ENCODE data around the gene SMOC1.

- CAGE, long polyA plus RNA = no peak
- RRBS = no CpG with 5 or more reads among the region's 31 CpGs
These were observed 601 bp downstream of the ZFP36L1 start for GRCh38 chr14:68792154-68792777.

DNA sequence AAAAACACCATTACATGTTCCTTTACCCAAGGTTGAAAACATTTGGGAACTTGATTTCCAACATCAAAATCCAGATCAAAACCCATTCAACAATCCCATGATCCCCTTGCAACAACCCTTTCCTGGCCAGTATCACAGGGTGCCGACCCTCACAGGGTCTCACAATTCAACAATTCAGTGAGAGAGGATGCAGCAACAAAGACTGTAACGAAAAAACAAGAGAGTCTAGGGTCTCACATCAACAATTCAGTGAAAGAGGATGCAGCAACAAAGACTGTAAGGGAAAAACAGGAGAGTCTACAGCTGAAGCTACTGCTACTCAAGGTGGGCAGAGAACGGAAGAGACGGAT, 22.5 kb upstream of the ZFP36L1 start:
- CAGE, long polyA plus RNA = no peak
- RRBS = no CpG with 5 or more reads among the region's 4 CpGs

GRCh38 chr14:68889659-68890031, 89.5 kb downstream of the ACTN1 start:
- CAGE, long polyA plus RNA = no peak
- RRBS = no CpG with 5 or more reads among the region's 5 CpGs

DNA sequence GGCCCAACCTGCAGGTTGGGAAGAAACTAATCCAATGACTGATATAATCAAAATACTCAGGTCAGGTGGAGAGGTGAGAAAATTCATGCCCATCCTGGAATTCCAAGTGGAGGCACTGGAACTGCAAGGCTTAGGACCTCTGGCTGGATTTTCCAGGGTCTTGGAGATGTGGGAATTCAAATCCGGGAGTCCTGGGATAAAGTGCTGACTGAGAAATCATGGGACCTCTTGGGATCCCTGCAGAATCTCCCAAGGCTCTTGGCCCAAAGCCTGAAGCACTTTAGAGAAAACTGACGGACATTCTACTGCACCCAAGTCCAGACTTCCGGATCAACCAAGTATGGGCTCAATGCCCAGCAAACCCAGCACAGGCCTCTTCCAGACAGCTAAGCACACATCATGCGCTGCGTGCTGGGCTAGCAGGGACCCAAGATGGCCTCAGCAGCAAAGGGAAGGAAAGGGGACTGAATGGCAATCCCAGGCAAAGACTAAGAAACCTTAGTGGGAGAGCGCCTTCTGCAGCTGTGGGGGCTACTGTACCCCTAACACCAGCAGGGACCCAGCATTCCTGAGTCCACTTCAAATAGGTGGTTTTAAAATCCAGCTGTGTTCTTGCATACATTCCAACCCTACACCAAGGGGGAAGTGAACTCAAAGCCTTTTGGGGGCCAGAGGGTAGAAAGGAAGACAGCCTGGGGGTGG, 84.9 kb downstream of the ACTN1 start:
- CAGE, long polyA plus RNA = no peak
- RRBS = no CpG with 5 or more reads among the region's 6 CpGs

DNA sequence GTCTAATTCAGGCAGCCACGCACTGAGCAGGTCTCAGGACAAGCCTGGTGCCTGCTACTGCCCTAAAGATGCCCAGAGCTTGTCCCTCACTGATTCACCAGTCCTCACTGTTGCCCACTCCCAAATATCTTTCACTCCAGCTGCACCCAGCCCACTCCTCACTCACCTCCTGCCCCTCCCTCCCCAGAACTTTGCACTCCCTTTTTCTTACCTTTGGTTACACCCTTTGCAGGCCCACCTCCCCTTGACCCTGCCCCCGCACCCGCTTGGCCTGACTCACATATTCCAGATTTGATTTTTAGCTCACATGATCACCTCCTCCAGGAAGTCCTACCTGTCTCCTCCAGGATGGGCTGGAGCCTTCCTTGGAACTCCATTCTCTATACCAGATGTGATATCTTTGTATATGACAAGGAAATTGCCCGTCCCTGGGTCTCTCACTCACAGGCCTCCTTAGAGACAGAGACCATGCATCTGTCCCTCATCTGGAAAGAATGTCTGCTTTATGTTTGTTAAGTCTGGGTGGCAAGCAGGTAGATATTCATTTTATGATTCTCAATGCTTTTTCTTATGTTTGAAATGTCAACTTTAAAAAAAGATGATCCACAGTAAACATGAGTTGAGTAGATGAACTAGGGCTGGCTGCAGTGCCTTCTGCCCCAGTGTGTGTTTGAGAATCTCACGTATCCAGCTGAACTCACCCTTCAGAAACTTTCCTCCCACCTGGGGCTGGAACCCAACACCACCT, 16.1 kb downstream of the ACTN1 start:
- CAGE, long polyA plus RNA = no peak
- RRBS = no CpG with 5 or more reads among the region's 5 CpGs

GRCh38 chr14:68964778-68965251, 14.3 kb downstream of the ACTN1 start:
- CAGE, long polyA plus RNA = no peak
- RRBS = no CpG with 5 or more reads among the region's 6 CpGs

GRCh38 chr14:69445921-69446472, 38.5 kb upstream of the PLEKHD1 start:
- CAGE, long polyA plus RNA = no peak
- RRBS = no CpG with 5 or more reads among the region's 2 CpGs

- CAGE, long polyA plus RNA = no peak
- RRBS = no CpG with 5 or more reads among the region's 26 CpGs
These were observed 1.1 kb downstream of the CCDC177 start for GRCh38 chr14:69573552-69574079.

- CAGE, long polyA plus RNA = no peak
- RRBS = no CpG with 5 or more reads among the region's 3 CpGs
These were observed 26.0 kb downstream of the SUSD6 start for GRCh38 chr14:69637353-69637788.

DNA sequence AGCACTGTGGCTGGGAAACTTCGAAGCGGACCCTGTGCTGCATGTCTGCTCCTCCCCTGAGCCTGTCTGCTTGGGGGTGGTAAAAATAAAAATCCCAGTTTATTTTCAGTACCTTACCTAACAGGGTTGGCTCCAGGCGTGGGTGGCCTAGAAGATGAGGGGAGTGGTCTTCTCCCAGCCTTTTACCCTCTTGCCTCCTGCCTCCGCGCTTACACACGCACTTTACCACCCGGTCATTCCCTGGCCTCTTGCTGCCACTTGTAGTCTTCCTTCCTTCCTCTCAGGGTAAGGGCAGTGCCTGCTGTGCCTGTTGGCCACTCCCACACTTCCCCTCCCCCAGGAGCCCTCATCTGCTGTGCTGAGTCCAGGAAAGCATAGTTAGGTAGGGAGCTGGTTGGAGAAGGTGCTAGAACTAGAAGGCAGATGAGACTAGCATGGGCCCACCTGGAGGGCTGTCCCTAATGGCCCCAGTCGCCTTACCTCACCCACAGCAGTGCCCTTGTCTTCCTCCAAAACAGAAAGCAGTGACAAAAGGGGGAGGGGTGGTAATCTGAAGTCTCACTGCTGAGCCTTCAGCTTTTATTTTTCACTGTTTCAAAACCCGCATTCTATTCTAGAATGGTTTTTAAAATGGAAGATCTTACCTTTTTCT, 54.3 kb upstream of the SRSF5 start:
- CAGE, long polyA plus RNA = no peak
- RRBS = no CpG with 5 or more reads among the region's 9 CpGs

DNA sequence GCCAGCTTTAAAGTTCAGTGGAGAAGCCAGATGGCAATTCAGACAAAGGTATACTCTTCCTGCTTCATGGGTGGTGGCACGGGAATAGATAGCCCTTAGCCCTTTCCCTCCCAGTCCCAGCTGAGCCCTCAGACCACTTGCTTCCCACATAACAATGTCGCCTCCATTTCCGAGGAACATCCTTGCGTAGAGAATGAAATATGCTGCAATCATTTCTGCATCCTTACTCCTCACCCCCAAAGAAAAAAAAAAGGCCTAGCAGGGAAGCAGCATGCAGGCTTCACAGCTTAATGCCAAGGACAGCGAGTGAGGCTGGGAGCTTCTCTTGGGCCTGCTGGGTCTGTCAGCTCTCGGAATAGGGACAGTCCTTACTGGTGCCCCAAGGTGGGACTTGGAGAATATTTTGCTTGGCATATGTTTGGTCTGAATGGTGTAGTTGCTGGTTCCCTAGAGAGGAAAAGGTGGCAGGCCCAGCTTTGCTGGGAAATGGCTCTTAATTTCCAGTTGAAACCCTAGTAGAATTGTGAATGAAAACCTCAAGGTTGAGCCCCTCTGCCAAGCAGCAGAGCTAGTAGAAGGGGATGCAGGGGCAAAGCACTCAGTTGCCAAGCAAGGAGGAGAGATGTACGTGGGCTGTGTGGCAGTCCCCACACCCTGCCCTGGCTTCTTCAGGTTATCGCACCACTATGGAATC, 52.6 kb upstream of the SRSF5 start:
- CAGE, long polyA plus RNA = no peak
- RRBS = no CpG with 5 or more reads among the region's 8 CpGs

GRCh38 chr14:69770797-69771852, 4.2 kb downstream of the SRSF5 start:
- CAGE, long polyA plus RNA = no peak
- RRBS = 94% methylated on average over 10 of the region's 17 CpGs

DNA sequence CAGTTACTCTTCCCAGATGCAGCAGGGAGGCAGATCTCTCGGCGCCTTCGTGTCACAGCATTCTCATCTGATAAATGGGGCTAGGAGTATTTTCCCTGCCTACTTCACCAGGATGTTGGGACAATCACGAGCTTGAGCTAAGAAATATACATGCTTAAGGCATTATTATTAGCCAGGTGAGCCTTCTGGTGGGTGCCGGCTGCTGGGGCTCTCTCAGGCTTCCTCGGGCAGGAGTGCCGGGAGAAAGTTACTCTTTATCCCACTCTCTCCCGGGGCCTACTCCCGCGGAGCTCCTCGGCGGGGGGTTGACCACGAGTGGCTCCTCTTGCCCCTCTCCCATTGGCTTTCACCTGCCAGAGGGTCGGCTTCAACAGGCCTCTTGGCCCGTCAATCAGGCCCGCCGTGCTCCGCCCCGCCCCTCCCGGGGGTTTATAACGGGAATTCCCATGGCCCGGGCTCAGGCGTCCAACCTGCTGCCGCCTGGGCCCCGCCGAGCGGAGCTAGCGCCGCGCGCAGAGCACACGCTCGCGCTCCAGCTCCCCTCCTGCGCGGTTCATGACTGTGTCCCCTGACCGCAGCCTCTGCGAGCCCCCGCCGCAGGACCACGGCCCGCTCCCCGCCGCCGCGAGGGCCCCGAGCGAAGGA, at the start of gene SMOC1:
Gene SMOC1, plus strand, starts transcription at position 460 of the 645 bp plus-strand sequence.
- CAGE, long polyA plus RNA = no peak
- RRBS = no CpG with 5 or more reads among the region's 48 CpGs

GRCh38 chr14:69980738-69981265, 101.6 kb downstream of the SMOC1 start:
- CAGE, long polyA plus RNA = no peak
- RRBS = 20% methylated on average over 2 of the region's 8 CpGs

DNA sequence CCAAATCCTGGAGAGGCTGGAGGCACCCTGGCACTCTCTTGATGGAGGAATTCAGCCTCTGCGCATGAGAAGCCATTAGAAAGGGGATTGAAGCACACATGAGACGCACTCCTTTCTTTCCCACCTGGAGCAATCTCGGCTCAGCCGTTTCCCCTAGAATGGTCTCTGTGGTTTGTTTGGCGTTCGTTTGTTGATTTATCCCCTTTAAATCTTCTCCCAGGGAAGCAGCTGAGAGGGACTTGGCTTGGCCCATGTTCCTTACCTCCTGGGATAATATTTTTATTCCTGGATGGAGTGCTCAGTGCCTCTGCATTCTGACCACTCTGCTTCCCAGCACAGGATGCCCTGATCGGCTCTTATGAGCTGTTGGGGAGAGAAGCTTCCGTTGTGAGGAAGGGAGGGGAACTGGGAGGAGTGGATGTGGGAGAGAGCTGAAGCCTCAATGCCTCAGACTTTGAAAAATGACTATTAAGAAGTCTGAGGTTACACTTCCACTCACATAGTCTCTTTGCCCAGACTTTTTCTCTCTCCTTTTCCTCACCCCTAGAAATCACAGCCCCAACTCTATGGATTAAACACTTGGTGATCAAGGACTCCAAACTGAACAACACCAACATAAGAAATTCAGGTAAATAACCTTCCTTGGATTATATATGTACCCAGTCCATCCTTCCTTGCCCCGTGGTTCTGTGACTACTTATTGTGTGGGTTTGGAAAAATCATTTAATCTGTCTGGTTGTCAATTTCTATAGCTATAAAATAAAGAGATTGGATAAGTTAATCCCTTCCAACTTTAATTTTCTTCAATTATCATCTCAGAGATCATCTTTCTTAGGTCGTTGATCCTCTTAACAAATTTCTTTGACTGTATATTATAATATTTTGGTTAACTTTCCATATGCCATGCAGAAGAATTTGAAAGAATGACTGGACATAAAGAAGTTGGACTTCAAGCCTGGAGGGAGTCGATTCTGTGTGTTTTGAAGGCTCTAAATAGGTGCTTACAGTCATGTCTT, 114.9 kb downstream of the SMOC1 start:
- CAGE, long polyA plus RNA = no peak
- RRBS = no CpG with 5 or more reads among the region's 11 CpGs

- CAGE, long polyA plus RNA = no peak
- RRBS = no CpG with 5 or more reads among the region's 9 CpGs
These were observed 120.3 kb downstream of the SMOC1 start for GRCh38 chr14:69999433-70000041.

DNA sequence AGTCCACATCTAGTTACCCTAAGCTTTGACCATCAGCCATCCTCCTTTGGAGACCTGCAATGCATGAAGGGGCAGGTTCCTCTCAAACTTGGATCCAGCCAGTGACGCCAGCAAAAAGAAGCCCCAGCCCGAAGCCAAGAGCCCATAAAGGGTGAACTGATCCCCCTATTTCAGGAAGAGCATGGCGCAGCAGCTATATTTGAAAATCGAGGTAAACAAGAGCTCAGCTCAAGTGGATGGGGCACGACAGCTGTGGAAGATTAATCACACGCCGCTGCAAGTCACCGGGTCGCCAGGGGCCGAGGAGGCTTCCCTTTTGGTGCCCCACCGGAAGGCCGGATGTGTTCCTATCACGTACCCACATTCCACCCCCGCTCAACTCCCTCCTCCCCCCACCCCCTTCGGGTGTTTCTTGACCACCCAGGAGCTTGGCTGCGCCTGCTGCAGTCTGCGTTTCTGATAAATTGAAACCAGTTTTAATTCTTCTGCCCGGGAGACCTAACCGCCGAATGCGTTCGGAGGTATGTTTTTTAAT, 2.0 kb downstream of the SLC8A3 start:
- CAGE, long polyA plus RNA = no peak
- RRBS = 86% methylated on average over 4 of the region's 22 CpGs

- CAGE, long polyA plus RNA = no peak
- RRBS = no CpG with 5 or more reads among the region's 20 CpGs
These were observed 14.3 kb downstream of the COX16 start for GRCh38 chr14:70344951-70345726.

DNA sequence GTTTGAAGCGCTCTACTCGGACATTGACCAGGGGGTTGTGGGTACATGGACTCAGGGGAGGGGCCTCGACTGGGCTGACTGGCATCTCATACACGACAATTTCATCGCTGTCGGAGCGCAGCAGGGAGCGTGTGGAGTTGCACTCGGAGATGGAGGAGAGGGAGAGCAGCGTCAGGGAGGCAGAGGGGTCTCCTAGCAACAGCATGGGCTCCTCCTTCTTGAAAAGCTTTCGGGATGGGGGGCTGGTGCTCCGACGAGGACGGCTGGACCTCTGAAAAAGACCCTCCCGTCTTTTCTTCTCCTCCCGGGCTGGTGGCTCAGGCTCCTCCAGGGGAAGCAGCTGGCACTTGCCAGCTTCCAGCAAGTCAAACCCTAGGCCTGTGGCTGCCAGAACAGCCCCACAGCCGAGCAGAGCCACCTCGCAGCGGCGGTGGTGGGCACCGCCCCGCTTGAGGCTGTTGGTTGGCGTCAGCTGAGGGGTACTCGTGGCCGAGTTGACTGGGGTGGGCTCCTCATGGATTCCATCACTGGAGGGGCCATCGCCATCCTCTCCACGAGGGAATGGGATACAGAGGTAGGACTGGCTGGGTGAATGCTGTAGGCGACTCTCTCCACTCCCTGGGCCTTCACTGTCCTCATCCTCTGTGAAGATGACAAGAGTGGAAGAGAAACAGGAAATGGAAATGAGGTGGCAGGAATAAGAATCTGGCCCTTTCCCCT, 76.5 kb downstream of the MAP3K9 start:
- CAGE, long polyA plus RNA = no peak
- RRBS = no CpG with 5 or more reads among the region's 28 CpGs

GRCh38 chr14:70754841-70755244, 54.5 kb downstream of the MAP3K9 start:
- CAGE, long polyA plus RNA = no peak
- RRBS = no CpG with 5 or more reads among the region's 3 CpGs